Peyer's patch (tissue), 4 donors: ENCODE measurements around the gene MEST.

DNA sequence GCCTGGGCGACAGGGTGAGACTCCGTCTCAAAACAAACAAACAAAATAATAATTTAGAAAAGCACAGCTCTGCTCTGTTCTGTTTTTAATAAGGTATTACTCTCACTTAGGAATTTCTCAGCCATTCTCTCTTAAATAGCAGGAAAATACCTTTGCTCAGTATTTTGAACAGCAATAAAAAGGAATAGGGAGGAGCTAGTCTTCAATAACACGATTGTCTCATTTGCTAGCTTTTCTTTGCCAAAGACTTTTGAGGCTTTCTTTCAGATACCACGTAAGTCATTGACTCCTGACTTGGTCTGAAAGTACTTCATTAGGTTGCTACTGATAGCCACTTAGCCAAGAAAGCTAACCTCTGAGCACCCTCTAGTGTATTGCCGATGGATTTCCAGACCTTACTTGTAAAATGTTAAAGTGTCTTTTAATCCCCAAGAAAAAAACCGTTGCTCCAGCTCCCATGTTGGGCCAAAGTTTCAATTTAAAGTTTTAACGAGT, 63.5 kb upstream of the STRIP2 start:
- PRO-cap: no peak
- RAMPAGE, long total RNA, 4 experiments: no peak in any of the 4 experiments

- PRO-cap: no peak
- RAMPAGE, long total RNA, 4 experiments: no peak in any of the 4 experiments
Observed at GRCh38 chr7:129460201-129461116, 26.2 kb downstream of the STRIP2 start.

- PRO-cap: no peak
- RAMPAGE, long total RNA, 4 experiments: no peak in any of the 4 experiments
Observed at GRCh38 chr7:129605337-129606323, 5.9 kb upstream of the NRF1 start.

DNA sequence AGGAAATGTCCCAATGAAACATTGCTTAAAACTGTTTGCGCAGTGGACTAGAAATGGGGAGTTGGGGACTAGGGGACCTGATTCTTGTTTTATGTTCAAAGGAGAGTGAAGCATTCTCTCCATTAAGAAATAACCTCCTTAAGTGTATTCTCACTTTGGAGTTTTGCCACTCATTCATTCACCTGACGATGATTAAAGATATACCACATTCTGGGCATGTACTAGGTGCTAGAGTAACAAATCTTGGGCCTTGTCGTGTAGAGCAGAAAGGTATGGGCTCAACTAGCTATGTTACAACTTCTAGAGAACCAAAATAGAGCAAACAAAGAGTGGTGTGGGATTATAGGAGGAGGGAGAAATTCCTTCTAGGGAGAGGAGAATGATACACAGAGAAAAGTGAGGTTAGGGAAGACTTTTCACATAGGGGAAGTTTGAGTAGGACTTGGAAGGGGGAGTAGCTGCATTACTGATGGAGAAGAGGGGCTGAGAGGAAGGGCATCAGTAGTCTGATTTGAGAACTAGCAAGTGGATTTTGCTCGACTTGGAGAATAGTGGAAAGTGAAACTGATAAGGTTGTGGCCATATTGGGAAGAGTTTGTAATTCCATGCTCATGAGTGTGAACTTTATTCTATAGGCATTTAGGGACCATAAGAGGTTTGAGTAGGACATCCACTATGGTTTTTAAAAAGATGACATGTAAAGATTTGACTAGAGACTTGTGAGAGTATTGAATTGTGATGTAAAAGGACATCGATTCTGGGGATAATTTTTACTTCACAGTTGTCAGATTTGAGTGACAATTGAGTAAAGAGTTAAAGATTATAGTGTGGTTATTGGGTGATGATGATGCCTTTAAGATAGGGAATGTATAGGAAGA, 6.1 kb downstream of the NRF1 start:
- PRO-cap: no peak
- RAMPAGE, long total RNA, 4 experiments: start-site peak on the plus strand in 1 of 4 experiments, centred at positions 167 to 383 of the sequence, 5 to 16 reads per replicate

DNA sequence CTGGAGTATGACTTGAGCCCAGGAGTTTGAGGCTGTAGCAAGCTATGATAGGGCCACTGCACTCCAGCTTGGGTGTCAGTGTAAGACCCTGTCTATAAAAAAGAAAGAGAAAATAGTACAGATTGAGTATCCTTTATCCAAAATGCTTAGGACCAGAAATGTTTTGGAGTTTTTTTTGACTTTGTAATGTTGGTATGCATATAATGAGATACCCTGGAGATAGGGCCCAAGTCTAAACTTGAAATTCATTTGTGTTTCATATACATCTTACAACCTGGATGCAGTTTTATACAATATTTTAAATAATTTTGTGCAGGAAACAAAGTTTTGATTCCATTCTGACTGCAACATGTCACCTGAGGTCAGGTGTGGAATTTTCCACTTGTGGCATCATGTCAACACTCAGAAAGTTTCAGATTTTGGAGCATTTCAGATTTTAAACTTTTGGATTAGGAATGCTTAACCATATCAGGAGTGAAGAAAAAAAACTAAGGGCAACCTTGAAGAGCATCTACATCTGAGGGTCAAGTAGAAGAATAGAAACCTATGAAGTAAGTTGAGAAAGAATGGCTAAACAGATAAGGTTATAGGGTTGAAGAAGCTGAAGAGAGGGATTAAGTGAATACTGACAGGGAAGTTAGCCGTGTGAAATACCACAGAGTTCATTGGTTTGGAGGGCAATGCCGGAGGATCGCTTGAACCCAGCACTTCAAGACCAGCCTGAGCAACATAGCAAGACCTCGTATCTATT, 7.3 kb downstream of the NRF1 start:
- PRO-cap: no peak
- RAMPAGE, long total RNA, 4 experiments: start-site peak on the plus strand in 1 of 4 experiments, centred at positions 280 to 447 of the sequence, 5 to 10 reads per replicate

GRCh38 chr7:129779038-129779411, 167.5 kb downstream of the NRF1 start:
- PRO-cap: no peak
- RAMPAGE, long total RNA, 4 experiments: no peak in any of the 4 experiments

DNA sequence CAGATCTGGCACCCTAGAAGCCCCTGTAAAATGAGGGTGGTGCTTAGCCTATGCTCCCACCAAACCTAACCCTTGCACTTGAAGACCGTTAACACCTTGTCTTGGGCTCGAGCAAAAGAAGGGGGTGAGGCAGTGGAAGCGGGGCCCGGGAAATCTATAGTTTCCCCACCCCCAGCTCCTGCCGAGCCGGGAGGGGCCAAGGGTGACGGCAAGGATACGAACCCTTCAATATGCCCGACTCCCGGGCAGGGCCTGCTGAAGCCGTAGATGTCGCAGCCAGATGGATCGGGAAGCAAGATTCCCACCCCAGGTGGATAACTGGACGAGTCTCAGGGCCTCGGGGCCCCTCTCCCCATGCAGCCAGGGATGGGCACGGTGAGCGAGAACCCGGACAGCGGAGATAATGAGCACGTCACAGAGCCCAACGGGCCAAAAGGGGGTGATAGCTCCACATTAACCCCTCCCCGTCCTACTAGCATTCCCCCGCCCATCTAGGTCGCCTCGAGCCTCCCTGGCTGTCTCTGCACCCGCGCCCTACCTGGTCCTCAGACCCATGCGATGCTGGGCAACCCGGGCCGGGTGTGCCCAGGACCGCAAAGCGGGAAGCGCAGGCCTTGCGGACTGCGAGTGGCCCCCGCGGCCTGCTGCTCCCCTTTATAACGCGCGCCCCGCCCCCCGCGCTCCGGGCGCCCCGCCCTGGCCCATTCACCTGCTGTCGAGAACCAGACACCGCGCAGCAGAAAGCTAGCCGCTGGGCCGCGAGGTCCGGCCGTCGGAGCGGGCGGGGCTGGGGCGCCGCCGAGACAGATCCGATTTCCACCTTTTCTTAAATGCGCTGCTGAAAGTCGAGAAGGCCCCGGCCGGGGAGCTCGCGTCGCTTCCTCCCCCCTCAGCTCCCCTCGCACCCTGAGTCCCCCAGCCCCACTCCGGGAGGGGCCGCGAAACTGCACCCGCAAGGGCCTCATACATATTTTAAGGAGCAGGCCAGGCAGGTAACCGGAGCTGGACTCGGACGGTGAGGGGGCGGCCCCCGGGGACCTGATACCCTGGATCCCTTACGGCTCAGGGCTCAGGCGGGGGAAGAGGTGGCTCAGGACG, 170.1 kb downstream of the NRF1 start:
- PRO-cap: no peak
- RAMPAGE, long total RNA, 4 experiments: no peak in any of the 4 experiments

DNA sequence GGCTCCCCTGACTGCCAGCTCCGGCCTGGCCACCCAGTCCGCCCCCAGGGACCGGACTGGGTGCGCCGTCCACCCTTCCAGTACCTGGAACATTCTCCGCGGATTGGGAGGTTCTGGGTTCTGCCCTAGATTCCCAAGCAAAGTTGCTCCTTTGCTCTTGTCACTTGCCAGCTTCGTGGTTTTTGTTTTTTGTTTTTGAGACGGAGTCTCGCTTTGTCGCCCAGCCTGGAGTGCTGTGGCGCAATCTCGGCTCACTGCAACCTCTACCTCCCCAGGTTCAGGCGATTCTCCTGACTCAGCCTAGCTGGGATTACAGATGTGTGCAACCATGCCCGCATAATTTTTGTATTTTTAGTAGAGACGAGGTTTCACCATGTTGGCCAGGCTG, 126.6 kb downstream of the UBE2H start:
- PRO-cap: no peak
- RAMPAGE, long total RNA, 4 experiments: no peak in any of the 4 experiments

- PRO-cap: no peak
- RAMPAGE, long total RNA, 4 experiments: no peak in any of the 4 experiments
Observed at GRCh38 chr7:129829989-129830842, 122.5 kb downstream of the UBE2H start.

DNA sequence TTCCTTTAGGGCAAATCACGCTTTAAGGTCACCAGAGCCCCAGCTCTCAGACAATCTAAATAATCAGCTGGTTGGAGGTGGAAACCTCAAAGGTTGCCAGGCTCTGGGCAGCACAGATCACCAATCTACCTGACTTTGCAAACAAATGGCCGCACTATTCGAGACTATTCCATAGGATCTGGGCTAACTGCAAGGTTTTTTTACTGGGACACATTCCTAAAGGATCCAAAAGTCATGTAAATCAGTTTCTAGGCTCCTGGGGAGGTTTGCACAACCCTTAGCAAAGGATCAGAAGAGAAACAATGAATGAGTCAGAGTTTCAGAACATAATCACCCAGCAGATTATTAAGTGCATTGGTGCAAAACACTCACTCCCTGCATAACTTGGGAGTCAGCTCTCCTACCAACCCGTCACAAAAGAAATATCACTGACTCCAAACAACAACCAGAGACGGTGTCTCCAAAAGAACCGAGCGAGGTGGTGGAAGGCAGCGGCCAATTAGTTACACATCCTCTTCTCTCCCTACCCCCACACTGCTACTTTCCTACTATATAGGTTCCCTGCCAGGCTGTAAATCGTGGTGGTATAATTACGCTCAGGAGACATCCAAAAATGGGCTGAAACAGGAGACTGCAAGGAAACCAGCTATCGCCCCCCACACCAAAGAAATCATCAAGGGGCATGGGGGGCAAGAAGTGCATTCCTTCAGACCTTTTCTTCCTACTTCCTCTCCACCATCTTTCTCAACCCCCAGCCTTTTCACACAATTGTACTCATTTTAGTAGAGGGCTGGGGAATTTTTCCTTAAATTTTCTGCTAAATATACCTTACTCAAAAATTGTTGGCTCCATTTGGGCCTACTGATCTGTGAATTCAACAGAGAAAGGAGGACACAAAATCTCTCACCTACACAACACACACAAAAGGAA, 3.3 kb downstream of the UBE2H start:
- PRO-cap: unidirectional peak, plus-strand start at position 89 of the sequence; unidirectional peak, plus-strand start at position 463 of the sequence
- RAMPAGE, long total RNA, 4 experiments: no peak in any of the 4 experiments

GRCh38 chr7:129958409-129959325, 5.9 kb upstream of the UBE2H start:
- PRO-cap: bidirectional peak, plus-strand start at chr7:129958764, minus-strand start at chr7:129958712
- RAMPAGE, long total RNA, 4 experiments: no peak in any of the 4 experiments

- PRO-cap: unidirectional peak, minus-strand start at chr7:130356216
- RAMPAGE, long total RNA, 4 experiments: no peak in any of the 4 experiments
Observed at GRCh38 chr7:130355986-130356788, 11.6 kb downstream of the CPA5 start.

- PRO-cap: no peak
- RAMPAGE, long total RNA, 4 experiments: no peak in any of the 4 experiments
Observed at GRCh38 chr7:130384042-130385334, 4.2 kb downstream of the CPA1 start.

GRCh38 chr7:130441535-130442066, 785 bp upstream of the CEP41 start:
- PRO-cap: no peak
- RAMPAGE, long total RNA, 4 experiments: no peak in any of the 4 experiments

- PRO-cap: no peak
- RAMPAGE, long total RNA, 4 experiments: no peak in any of the 4 experiments
Observed at GRCh38 chr7:130491588-130492825, at the start of gene MEST. MEST (plus strand) TSS chr7:130492085.

- PRO-cap: no peak
- RAMPAGE, long total RNA, 4 experiments: no peak in any of the 4 experiments
Observed at GRCh38 chr7:130504791-130505706, 13.2 kb downstream of the MEST start.

- PRO-cap: no peak
- RAMPAGE, long total RNA, 4 experiments: start-site peak on the plus strand in 1 of 4 experiments, at chr7:130516062-130516186 at its widest, 10 reads per replicate
Observed at GRCh38 chr7:130515869-130516930, 24.3 kb downstream of the MEST start.

DNA sequence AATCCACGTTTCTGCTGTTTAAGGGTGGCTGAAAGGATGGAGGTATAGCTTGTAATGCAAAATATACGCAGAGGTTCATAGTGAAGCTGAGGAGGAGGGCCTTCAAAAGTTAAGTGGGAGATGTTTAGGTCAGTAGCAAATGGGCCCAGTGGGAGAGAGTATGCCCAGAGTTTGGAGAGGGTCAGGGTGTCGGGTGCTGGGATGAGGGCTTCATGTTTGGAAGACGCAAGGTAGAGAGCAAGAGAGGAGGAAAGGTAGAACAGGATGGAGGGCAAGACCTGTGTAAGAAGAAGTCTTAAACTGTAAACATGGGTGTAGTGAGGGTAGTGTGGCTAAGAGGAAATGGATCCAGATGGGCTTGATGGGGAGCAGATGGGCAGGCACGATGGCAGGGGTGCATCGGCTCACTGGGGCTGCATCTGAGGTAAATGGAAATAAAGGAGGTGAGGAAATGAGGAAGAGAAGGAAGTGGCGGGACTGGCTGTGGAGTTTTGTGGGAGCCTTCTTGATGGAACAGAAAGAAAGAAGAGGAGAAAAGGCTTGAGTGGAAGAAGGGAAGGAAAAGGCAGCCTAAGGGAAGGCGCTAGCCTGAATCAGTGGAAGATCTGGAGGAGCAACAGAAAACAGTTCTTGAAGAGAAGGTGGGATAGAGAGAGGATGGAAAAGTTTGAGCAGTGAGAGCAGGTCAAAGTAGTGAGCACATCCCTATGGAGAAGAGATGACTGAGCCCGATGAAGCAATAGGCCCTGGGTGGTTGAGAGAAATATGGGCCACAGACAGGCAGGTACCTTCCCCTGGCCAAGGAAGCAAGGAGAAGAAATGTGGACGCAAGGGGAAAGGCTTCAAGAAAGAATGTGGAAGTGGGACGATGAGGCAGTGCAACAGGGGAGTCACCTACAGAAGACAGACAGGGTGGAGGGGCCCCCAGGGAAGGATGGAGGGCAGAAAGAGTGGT, 38.3 kb downstream of the MEST start:
- PRO-cap: no peak
- RAMPAGE, long total RNA, 4 experiments: start-site peak on the plus strand in 2 of 4 experiments, centred at positions 408 to 818 of the sequence, 5 to 11 reads per replicate

GRCh38 chr7:130536316-130537185, 44.7 kb downstream of the MEST start:
- PRO-cap: no peak
- RAMPAGE, long total RNA, 4 experiments: start-site peak on the plus strand in 1 of 4 experiments, at chr7:130536484-130536781 at its widest, 6 to 7 reads per replicate

DNA sequence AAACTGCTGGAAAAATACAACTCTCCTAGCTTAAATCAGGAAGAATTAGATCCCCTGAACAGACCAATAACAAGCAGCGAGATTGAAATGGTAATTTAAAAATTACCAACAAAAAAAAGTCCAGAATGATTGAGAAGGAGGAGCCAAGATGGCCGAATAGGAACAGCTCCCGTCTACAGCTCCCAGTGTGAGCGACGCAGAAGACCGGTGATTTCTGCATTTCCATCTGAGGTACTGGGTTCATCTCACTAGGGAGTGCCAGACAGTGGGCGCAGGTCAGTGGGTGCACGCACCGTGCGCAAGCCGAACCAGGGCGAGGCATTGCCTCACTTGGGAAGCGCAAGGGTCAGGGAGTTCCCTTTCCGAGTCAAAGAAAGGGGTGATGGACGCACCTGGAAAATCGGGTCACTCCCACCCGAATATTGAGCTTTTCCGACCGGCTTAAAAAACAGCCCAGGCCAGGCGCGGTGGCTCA, 85.2 kb downstream of the MEST start:
- PRO-cap: no peak
- RAMPAGE, long total RNA, 4 experiments: no peak in any of the 4 experiments